ENCODE measurements around the gene FBXO11.

DNA sequence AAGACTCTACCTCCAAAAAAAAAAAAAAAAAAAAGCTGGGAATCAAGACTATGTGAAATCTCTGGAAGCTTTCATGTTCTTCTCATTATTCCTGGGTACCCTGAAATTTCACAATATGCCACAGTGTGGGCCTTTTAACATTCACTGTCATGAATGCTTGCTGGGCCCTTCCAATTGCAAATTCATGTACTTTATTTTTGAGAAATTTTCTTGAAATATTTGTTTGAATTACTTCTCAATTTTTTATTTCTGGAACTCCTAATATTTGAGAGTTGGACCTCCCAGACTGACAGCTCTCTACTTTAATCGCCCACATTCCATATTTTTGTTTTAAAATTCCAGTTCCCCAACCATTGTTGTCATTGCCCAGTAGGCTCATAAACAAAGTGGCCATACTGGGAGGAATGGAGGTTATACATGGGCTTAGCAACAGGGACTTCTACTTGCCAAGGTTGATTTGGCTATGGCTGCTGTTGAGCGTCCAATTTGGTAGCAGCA, 38.0 kb downstream of the FBXO11 start:
- RRBS: no CpG with 5 or more reads among the region's 2 CpGs

DNA sequence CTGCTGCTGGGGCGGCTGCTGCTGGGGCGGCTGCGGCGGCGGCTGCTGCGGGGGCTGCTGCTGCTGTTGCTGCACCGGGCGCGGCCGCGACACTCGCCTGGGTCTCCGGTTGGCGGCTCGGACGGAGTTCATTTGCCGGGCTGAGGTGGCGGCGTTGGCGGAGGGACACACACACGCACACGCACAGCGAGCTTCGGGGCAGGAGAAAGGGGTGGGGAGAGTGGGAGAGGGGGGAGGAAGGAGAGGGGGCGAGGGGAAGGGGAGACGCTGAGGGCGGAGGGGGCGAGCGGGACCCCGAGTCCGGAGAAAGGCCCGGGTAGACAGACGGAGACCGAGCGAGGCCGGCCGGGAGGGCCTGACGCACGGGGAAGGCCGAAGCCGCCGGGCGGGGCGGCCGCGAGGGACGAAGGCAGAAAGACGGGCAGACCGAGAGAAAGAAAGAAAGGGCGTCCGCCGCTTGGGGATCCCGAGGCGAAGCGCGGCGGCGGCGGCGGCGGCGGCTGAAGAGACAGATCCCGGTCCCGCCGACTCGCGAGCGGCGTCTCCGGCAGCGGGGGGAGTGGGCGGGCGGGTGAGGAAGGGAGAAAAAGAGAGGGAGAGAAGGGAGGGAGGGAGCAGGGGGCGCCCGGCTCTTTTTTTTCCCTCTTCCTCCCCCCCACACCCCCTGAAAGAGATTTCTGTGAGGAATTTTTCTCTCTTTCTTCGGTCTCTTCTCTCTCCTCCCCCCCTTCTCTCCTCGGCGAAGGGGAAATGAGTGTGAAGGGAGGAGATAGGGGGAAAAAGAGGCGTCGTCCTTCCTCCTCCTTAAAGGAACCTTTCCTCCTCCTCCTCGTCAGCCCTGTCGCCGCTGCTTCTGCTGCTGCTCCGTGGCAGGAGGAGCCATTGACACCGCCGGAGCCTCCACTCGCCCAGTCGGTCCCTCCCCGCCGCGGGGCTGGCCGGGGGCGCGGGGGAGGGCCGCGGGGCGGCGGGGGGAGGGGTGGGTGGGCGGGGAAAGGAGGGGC, at the start of gene FBXO11:
Gene FBXO11, minus strand, starts transcription at position 910 of the 1,004 bp plus-strand sequence.
- RRBS: 4% methylated on average over 15 of the region's 99 CpGs

GRCh38 chr2:48415827-48416528, 24.6 kb upstream of the PPP1R21 start:
- RRBS: no CpG with 5 or more reads among the region's 4 CpGs

GRCh38 chr2:48433495-48434080, 7.0 kb upstream of the PPP1R21 start:
- RRBS: no CpG with 5 or more reads among the region's 5 CpGs

DNA sequence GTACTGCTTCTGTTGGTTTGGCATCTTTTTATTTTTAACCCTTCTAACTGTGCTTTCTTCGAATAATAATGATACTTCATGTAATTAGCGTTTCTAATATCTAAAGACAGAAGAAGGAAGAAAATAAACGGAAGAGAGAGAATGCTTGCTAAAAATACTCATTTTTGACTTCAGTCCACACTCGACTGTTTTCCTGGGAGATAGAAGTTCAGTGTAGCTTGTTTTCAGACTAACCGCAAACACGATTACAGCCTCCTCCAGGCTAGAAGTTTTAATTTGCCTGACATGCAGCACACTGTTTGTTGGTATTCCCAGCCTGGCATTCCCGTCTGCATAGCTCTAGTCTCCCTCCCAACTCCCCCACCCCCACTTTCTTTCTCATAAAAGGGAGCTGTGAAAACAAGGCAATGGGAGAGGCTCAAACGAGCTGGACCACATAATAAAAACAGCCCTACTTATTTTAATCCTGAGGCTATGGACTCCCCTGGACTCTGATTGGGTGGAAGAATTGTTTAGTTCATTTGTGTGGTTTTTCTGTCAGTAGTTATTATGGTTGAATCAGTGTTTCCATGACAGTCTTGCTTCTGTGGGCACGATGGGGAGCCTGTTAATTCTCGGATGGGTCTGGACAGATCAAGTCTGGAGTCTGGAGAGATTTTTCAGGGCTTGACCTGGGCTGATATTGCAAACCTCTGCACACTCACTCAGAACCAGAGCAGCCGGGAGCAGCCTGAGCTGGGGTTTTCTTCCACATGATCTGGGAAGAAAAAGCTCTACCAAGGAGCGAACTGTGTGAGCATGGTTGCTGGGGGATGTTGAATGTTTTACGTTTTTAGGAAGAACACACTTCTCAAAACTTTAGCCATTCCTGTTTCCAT, 1.2 kb downstream of the STON1 start:
- RRBS: no CpG with 5 or more reads among the region's 13 CpGs

DNA sequence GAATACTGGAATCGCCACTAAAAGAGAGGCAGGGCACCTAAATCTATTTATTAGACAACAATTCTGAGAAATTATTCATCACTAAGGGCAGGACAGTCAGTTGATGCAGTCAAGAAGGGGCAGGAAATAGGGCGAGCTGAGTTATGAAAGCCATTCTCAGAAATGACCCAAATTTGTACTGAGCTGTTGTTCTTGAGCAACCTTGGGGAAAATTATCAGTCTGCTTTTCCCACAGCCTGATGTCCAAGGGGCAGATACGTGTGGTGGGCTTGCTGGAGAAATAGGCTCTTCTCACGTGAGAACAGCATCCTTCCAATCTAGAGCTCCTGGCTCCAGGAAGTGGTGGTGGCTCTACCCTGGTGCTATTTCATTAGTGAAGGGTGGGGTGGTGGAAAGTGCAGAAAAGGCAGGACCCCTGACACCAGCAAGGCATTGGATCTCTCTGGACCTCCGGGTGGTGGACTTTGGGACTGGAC, 38.6 kb downstream of the STON1 start:
- RRBS: no CpG with 5 or more reads among the region's 5 CpGs

- RRBS: 69% methylated on average over 17 of the region's 40 CpGs
Observed at GRCh38 chr2:50347400-50348043, 684.4 kb downstream of the NRXN1 start.

- RRBS: no CpG with 5 or more reads among the region's 2 CpGs
Observed at GRCh38 chr2:51349895-51350593, 318.1 kb upstream of the NRXN1 start.

- RRBS: 83% methylated on average over 5 of the region's 43 CpGs
Observed at GRCh38 chr2:53586671-53587778, 180.6 kb upstream of the CHAC2 start.

- RRBS: no CpG with 5 or more reads among the region's 22 CpGs
Observed at GRCh38 chr2:53786287-53786784, 417 bp downstream of the ASB3 start.

DNA sequence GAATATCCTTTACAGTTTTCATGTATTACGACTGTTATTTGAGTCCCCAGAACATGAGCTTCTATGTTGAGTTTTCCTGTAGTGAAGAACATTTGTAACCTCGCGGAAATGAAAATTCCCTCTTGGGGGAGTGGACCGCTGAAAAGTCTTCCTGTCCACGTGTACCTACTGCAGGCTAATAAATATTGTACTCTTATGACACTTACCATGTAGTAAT, 1.0 kb downstream of the ERLEC1 start:
- RRBS: no CpG with 5 or more reads among the region's 5 CpGs

GRCh38 chr2:53903112-53904226, 43.7 kb upstream of the GPR75 start:
- RRBS: no CpG with 5 or more reads among the region's 6 CpGs

DNA sequence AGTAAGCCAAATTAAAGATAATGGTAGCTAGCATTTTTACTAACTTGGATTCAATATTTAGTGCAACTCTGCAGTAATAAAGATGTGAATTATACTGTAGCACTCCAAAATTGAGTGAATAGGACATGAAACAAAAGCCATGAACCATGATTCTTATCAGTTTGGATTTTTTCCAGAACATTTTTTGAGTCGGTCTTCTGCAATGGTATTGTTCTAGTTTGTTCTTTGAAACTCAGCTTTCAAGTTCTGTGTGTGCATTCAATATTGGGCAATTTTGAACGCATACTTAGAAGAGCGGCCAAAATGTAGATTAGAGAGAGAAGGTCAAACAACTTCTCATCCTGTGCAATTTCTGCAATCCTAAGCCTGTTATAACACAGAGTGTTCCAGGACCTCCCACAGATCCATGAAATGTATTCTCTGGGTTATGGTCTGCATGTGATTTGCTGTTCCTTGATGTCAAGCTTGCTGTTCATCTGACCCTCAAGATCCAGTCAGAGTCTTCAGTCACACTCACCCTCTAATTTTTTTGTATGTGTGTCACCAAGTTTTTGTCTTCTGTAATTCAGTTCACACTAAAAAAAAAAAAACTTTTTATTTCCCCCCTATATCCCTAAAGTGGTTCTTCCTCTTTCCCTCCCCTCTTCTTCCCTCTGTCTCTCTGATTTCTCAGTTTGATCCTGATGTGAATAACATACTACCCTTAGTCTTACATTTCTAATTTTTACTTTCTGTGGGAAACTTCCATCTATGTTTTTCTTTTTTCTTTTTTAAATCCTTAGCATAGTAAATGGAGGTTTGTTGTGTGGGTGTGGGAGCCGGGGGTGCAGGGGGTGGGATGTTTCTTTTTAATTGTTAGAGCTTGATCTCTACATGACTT, 48.2 kb downstream of the TSPYL6 start:
- RRBS: no CpG with 5 or more reads among the region's 4 CpGs

- RRBS: no CpG with 5 or more reads among the region's 5 CpGs
Observed at GRCh38 chr2:54240473-54241089, 15.4 kb downstream of the TSPYL6 start.

- RRBS: no CpG with 5 or more reads among the region's 1 CpG
Observed at GRCh38 chr2:54432261-54432668, 23.9 kb upstream of the SPTBN1 start.

- RRBS: no CpG with 5 or more reads among the region's 10 CpGs
Observed at GRCh38 chr2:54455558-54455803, 646 bp upstream of the SPTBN1 start.

- RRBS: 10% methylated on average over 2 of the region's 37 CpGs
Observed at GRCh38 chr2:54457365-54458189, 1.4 kb downstream of the SPTBN1 start.

DNA sequence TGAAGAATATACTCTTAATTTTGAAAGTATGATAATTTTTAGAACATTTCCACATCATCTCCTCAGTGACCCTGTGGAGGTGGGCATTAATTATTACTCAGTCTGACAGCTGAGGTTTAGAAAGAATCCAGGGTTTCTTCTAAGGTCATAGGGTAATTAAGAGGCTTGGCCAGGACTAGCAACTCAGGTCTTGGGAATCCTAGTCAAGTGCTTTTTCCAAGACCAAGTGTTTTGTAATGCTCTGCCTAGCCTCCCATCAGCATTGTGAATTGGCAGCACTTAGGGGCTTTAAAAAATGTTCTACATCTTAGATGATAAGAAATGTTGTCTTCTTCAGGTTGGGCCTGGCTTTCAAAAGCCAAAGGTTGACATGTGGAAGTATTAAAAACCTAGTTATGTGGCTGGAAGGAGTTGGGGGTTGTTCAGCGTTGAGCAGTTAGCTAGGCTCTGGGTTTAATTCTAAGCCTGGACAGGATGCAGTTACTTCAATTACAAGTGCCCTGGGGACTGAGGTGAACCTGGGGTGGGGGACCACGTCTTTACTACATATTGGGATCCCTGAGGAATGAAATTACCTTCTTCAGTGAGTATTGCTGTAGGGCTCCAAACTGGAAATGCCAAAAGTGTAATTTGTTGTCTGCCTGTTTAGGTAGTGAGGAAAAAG, 100.7 kb downstream of the SPTBN1 start:
- RRBS: no CpG with 5 or more reads among the region's 2 CpGs

- RRBS: no CpG with 5 or more reads among the region's 8 CpGs
Observed at GRCh38 chr2:54558934-54559357, 102.8 kb downstream of the SPTBN1 start.